Right cardiac atrium (tissue), 1 donor: ENCODE measurements around the gene SV2B.

DNA sequence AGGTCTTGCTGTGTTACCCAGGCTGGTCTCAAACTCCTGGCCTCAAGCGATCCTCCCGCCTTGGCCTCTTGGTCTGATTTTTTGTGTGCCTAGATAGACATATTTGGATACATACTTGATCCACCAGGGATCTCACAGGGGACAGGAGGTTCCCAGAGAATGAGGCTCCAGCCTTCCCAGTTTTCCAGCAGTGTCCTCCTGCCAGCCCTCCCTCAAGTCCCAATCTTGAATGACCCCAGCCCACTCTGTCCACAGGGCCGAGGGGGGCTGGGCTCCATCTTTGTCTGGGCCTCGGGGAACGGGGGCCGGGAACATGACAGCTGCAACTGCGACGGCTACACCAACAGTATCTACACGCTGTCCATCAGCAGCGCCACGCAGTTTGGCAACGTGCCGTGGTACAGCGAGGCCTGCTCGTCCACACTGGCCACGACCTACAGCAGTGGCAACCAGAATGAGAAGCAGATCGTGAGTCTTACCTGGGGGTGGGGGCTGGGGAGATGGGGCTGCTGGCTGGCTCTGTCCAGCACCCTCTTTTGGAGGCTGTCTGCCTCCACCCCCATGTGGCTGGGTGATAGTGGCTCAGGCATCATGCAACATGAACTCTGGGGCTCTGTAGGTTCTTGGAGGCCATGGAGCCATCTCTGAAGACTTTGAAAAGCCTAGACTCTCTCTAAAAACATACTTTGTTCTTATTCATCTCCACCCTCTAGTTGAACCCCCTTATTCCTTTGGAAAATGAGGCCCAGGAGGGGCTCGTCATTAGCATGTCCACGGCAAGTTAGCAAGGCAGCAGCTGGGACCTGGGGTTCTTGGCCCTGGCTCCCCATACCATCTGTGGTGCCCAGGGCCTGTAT is 5.6 kb upstream of the FES start:
- PRO-cap: no peak

- PRO-cap: bidirectional peak, plus-strand start at chr15:90884076, minus-strand start at chr15:90883960
Measured at GRCh38 chr15:90883729-90884226, 526 bp upstream of the FES start.

DNA sequence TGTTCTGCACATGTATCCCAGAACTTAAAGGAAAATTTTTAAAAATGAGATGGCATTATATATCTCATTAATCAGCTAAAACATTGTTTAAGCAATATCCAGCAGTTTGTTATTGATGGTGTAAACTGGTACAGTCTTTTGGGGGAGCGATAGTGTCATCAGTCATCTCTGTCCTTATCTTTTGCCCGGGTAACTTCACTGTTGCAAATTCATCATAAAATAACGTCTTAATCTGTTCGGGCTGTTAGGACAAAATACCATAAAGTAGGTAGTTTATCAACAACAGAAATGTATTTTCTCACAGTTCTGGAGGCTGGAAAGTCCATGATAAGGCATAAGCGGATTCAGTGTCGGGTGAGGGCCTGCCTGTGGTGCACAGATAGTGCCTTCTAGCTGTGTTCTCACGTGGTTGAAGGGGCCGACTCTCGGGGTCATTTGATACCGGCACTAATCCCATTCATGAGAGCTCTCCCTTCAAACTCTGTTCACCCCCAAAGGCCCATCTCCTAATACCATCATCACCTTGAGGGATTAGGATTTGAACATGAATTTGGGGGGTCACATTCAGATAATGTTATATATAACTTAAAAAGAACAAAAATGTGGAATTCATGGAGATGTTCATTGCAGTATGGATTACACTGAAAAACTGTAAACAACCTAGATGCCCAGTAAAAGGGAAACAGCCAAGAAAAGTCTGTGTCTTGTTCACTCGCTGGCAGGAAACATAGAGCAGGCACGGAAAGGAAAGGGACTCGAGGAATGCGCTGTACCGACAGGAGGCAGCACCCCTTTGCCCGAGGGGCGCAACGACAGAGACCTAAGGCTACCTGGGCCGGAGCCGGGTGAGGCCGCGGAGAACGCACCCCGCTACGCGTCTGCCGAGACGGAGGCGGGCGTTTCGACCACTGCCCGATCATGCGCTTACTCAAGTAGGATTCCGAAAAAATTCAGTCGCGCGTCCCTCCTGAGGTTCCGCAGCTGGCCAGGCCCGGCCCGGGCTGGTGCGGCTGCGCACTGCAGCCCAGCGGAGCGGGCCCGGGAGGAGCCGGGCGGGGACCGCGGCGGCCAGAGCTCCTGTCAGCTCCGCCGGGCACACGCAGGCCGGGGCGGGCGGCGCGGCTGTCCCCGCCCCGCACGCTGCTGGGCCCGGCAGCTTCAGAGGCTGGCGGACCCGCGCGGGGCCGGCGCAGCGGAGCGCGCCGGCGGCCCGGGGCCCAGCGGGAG is 1.1 kb upstream of the MAN2A2 start:
- PRO-cap: unidirectional peak, plus-strand start at position 823 of the sequence; bidirectional peak, plus-strand start at position 1,161 of the sequence, minus-strand start at position 1,003 of the sequence

GRCh38 chr15:90981294-90982323 is 12.7 kb downstream of the PRC1 start:
- PRO-cap: no peak

DNA sequence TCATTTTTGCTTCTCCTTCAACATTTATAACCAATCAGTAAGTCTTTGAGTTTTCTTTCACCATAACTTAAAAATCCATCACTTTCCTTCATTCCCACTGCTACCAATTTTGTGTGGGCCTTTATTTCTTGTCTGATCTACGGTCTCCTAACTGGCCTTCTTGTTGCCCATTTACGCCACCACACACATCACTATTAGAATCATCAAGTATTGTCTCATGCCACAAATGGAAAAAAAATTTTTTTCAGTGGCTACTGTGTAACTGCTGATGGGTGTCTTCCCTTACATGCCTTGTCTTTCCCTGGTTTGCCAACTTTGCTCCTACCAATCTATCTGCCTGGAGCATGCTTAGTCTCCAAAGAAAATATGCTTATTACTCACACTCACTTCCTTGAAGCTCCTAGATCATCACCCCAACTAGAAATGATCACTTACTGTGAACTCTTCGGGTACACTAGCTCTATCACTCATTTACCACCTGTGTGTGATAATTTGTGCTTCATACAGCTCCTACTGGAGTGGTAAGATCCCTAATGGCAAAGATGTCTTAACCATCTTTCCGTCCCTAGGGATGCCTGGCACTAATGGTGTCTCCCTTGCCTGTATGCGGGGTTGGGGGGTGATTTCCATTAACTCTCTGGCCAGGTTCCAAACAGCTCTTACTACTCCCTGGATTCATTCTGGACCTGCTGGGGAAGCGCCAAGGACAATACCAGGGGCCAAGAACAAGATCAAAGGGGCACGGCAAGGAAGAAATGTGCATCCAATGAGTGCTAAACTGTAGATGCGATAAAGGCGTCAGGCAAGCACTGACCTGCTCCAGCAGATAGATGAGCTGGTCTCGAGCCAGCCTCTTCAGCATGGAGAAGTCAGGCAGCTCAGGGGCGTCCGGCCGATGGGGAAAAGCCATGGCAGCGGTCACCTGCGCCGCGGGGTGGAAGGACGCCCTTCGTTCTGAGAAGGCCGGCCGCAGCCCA is 766 bp downstream of the VPS33B start:
- PRO-cap: no peak

DNA sequence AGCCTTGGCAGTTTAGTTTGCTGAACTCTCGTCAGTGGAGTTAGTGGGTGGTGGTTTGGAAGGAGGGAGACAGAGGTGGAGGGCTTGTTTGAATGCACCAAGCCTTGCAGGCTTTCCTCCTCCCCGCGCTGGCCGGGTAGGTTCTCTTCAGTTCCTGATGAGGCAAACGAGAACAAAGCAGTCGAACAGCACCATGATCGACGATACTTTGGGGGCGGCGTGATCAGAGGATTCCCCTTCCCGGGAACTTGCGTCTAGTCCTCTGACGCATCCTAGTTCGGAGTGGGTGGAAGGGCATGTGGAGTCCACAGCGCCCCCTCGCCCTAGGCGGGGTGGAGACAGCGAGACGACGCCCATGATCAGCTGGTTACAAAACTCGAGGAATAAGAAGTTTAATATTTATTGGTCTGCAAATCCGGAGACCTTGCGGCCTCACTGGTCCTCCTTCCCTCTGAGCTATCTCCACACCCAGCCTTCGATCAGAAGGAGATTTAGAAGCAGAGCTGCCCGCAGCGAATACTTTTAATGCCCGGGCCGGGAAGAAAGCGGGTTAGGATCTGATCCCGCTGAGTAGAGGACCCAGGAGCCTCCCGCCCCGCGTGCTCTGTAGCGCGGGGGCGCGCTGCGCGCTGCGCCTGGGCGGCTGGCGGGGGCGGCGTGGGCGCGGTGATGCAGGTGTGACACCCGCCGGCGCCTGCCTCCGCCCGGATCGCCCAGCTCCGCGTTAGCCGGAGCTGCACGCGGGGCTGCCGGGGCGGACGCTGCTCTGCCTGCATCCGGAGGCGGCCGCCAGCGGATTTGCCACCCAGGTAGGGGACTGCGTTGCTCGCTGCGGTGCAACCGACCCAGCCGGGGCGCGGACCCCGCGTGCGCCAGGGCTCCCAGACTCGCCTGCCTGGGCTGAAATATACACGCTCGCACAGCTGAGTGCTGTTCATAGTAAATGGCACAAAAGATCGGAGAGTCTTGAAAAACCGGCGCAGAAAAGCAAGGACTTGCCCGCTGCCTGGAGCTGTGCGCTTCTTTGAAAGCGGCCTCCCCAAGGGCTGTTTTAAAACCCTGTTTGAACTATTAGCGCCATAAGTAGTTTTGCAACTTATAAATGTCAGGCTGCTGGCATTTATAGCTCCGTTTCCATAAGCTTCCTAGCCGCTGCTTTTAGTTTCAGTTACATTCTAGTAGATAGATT is at the start of gene SV2B:
Gene SV2B (plus strand): TSS at position 703 of the 1,189 bp plus-strand sequence.
- PRO-cap: no peak

DNA sequence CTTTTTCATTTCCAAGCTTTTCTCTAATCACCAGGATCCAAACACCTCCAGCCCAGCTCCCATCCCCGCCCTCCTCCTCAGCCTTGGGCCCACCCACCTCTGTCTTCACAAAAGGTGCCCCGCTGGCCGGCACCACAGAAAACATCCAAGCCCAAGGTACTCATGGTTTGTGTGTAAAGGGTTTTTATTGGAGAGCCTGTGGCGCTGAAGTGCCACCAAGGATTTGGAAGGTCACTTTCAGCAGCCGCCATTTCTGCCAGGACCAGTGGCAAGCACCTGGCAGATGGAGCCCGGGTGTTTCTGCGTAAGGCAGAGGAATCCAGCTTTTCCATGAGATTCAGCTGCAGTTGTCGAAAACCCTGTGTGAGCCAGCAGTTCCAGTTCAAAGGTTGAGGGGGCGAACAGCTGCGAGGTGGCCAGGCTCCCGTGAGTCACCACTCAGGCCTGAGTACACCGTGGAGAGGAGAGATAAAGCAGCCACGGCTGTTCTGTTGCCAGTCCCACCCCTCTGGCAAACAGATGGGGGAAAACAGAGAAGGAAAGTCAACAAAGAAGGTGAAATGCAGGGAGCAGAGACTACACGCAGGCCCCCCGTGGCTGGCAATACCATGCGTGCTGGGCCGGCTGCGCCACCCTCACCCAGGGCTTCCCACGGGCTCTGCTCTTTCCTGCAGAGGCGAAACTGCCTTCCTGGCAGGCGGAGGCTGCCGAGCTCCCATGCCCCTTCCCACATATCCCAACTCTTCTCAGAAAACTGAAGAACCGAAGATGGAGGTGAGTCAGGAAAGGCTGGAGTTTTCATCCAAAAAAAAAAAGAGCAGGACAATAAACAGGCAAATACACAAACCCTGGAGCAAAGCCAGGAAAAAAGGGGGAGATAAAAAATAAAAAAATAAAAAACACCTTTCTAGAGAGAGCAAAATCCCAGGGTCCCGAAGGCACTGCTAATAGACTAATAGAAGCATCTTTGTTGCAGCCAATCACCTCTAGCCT is 38.0 kb downstream of the FAM174B start:
- PRO-cap: no peak

GRCh38 chr15:92638031-92638583 is 17.5 kb downstream of the FAM174B start:
- PRO-cap: no peak

GRCh38 chr15:92908900-92909846 is 9.0 kb downstream of the CHD2 start:
- PRO-cap: no peak

DNA sequence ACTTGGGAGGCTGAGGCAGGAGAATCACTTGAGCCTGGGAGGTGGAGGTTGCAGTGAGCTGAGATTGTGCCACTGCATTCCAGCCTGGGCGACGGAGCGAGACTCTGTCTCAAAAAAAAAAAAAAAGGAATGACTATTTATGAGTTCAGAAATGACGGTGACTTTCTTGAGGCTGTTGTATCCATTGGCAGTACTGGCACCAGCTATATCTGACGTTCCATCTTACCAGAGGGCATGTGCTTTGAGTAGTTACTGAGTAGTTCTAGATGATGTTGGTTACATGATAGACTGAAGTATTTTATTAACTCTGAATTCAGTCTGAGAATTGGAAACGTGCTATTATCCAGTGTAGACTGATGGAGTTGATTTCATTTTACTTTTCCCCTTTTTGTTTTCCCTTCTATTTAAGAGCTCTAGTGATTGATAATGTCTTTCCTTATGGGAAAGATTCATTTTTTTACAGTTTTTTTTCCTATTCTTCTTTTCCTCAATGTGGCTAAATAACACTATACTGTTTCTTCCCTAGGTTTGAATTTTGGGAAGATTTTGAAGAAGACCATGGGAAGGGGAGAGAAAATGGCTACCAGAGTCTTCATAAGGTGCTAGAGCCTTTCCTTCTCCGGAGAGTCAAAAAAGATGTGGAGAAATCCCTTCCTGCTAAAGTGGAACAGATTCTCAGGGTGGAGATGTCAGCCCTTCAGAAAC is 66.8 kb downstream of the CHD2 start:
- PRO-cap: no peak

GRCh38 chr15:92974403-92975282 is 74.5 kb downstream of the CHD2 start:
- PRO-cap: no peak

DNA sequence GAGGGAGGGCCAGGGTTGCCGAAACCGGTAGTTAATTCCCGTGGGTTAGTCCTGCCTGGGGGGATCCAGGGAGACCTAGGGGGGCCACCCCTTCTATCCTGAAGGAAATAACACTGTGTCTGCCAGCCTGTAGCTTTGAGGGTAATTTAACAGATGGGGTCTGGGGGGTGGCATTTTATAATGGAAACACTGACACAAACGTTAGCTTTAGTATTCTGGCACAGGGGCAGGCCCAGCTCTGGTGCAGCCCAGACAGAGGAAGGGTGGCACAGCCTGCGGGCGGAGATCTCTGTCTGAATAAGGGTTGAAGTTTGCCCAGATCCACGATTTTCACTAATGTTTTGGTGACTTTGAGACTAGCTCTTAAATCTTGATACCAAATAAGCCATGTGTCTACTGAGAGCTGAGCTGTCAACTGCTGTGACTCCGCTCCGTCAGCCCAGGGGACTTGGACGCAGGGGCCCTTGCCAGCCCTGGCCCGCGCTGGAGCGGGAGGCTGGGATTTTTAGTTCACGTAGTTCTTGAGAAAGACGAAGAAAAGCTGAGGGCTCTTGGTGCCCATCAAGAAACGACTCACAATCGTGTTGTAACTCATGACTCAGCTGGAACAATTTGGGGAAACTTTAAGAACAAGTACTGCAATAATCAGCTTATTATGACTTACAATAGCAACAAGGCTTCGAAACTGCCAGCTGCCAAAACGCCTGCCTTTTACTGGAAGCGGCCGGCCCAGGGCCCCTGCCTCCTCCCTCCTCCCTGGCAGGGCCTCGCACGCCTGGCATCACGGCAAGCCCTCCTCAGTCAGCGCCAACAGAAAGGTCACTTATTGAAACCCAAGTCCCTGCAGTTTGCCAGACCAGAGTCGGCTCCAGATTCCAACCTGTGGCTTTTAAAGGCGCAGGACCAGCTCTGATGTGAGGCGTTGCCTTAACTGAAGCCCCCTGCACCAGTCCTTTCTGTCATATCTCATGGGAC is 60.4 kb downstream of the RGMA start:
- PRO-cap: no peak

DNA sequence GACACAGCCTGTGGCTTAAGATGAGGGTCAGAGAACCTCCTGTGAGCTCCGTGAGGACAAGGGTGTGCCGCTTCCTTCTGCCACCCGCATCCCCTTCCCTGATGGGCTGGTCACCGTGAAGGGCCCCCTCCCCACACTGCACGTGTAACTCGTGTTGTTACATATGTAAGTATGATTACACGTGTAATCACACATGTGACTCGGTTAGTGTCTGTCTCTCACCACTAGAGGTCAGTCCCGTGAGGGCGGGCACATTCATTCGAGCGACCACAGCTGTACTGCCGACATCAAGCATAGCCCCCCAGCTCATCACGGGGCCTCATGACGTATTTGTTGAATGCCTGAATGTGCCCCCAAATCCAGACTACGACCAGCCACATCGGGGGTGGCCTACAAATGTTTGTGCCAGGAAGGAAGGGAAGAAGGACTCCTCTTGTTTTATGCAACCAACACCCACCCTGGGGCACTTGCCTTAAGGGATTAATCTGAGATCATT is 53.1 kb downstream of the RGMA start:
- PRO-cap: no peak

DNA sequence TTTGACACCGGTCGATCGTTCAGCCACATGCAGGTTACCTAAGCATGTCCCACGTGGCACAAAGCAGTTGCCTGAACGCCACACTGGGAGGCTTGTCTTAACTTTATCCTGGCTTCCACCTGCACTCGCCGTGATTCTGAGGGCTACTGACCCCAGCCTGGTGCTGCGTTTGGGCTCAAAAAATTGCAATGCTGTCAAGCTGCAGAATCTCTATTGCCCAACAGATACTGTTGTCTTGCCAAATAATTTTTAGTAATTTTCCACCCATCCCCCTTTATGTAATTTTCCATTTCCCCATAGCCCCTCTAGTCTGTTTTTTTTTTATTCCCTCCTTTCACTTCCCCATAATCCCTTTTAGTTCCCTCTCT is 158.6 kb upstream of the RGMA start:
- PRO-cap: no peak

GRCh38 chr15:94206351-94206852 is 25.0 kb upstream of the MCTP2 start:
- PRO-cap: no peak

GRCh38 chr15:94230703-94231298 is 560 bp upstream of the MCTP2 start:
- PRO-cap: no peak

DNA sequence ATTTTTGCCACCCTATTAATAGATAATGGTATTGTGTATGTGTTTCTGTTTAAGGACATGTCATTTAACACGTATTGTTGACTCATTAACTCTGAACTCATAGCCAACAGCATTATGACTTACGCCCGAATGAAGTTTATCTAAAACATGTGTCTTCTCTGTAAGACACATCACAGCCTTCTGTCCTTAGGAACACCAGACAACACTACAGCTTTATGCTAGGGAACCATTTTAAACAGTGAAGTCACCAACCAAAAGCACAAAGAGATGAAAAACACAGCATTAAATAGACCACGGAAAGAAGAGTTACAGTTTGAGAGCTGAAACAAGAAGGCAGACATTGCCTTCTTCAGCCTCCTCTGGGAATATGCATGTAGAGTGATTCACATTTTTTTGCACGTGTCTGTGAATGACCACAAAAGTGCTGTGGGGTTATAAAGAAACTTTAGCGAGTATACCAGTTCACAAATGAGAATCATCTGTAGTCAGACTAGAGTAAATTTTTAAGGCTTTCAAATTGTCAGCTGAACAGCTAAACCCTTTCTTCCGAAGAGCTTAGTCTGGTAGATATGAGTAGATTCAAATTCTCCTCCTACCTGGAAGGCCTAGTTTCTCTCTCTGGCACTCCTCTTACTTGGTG is 32.2 kb downstream of the MCTP2 start:
- PRO-cap: no peak

DNA sequence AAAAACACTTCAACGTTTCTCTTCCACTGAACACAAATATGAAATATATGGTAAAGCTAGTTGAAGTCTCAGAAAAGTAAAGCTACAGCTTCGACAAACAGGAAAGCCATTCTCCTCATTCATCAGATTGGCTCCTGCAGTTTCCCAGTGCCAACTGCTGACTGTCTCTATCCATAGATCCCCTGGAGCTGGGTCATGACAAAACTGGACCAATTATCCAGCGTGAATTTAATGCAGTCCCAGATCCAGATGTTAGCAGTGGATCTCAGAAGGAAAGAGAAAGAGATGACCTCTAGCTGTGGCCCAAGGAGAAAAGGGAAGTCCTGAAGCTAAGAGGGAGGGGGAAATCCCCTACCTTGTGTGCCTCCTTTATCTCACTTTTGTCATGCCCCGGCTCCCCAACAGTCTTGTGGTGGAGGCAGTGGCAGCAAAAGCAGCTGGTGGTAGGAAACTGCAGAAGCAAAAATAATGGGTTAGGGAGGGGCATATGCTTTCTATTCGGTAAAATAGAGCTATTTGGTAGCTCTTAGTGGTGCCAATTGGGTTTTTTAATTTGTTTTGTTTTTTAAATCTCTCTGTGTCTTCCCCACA is 56.3 kb downstream of the MCTP2 start:
- PRO-cap: no peak

GRCh38 chr15:94306664-94307237 is 75.4 kb downstream of the MCTP2 start:
- PRO-cap: no peak

DNA sequence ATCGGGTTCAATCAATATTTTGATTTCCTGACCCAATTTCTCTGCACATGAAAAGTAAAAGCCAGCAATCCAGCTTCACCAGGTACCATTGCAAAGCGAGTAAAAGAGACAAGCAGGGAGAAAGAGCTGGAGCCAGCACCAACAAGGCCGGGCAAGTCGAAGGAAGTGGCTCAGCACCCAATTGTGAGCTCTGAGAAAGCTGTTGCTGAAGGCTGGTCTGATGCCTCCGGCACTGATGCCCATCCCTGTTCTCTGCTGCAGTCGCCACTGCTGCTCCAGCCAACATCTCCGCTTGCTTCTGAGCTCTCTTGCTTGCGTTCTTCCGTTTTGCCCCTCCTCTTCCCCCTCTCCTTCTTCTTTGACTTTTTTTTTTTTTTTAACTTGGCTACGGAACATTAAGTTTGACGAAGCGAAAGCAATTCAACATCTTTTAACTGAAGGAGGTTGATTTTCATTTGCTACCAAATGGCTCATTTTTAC is 442.9 kb downstream of the MCTP2 start:
- PRO-cap: unidirectional peak, minus-strand start at position 257 of the sequence